Diencephalon (tissue), 2 donors: ENCODE measurements around the genes GALP, ZSCAN5B, AURKC and ZNF256.

DNA sequence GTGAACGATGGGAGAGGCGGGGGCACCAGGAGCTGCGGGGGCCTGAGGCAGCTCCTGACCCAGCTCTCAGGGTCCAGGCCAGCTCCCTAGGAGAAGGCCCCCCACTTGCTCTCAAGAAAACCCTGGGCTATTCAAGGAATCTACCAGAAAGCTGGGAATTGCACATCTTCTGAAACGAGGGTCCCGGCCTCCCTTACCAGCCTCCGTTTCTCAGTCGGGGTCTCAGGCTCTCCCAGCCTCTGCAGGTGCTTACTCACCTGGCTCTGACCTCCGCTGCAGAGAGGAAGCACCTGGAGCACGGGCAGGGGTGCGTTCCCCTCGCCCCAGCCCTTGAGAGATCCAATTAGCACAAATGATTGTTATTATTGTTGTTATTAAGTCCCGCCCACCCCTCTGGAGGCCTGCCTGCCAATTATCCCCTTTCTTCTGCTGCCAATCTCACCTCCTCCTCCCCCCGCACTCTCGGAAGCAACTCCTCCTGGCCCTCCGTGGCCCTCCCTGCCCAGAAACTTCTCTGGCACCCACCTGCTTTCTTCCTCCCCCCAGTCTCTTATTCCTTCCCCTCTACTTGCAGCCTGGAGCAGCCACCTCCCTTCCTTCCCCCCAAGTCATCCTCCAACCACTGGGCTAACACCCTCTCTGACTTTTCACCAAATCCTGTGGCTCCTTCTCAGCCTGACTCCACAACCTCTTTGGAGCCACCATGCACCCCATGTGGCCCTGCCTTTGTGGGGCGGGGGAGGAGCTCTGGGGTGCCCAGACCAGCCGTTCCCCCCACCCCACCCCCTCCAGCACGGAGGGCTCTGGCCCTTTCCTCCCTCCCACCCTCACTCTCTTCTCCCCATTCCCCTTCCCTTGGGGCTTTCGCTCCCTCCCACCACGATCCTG is 8.7 kb downstream of the ZNF787 start:
- RAMPAGE, long total RNA: no peak

GRCh38 chr19:56153261-56154307 is 12.5 kb downstream of the ZNF444 start:
- RAMPAGE, long total RNA: no peak

DNA sequence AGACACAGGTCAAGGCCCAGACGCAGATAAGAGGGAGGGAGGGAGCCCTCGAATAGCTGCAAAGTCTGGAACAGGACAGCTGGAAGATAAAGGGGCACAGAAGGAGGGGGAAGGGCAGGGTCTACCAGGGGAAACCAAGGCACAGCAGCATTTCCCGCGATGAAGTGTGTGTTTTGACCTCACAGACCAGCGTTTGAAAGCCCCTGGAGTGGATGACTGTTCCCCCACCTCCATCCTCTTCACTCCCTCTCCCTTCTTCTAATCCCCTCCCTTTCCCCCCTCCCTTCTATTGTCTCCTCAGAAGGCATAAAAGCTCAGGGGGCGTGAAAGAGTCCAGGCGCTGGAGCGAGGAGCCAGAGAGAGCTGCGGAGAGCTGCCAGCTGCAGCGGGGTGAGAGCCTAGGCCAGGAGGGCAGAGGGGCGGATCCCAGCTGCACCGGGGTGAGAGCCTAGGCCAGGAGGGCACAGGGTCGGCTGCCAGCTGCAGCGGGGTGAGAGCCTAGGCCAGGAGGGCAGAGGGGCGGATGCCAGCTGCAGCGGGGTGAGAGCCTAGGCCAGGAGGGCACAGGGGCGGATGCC is at the start of gene GALP:
TSS of gene GALP (plus strand) at position 336 of the 578 bp plus-strand sequence.
- RAMPAGE, long total RNA: no peak

GRCh38 chr19:56197485-56198101 is at the start of gene ZSCAN5B:
ZSCAN5B (minus strand) TSS chr19:56197783.
- RAMPAGE, long total RNA: no peak

DNA sequence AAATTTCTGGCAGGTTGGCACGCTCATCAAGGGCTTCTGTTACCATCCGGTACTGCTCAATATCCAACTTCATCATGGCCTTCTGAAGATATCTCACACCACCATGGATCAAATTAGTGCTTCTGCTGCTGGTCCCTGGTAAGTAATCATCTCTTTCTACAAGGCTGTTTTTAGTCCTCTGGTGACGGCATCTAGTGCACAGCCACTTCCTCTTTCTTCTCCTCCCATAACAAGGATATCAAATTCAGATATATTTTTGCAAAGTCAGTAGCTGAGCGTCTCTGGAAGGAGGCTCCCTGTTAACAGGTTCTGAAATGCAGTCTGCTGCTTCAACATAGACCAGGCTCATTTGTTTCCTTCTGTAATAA is 7.2 kb upstream of the ZSCAN5A start:
- RAMPAGE, long total RNA: no peak

DNA sequence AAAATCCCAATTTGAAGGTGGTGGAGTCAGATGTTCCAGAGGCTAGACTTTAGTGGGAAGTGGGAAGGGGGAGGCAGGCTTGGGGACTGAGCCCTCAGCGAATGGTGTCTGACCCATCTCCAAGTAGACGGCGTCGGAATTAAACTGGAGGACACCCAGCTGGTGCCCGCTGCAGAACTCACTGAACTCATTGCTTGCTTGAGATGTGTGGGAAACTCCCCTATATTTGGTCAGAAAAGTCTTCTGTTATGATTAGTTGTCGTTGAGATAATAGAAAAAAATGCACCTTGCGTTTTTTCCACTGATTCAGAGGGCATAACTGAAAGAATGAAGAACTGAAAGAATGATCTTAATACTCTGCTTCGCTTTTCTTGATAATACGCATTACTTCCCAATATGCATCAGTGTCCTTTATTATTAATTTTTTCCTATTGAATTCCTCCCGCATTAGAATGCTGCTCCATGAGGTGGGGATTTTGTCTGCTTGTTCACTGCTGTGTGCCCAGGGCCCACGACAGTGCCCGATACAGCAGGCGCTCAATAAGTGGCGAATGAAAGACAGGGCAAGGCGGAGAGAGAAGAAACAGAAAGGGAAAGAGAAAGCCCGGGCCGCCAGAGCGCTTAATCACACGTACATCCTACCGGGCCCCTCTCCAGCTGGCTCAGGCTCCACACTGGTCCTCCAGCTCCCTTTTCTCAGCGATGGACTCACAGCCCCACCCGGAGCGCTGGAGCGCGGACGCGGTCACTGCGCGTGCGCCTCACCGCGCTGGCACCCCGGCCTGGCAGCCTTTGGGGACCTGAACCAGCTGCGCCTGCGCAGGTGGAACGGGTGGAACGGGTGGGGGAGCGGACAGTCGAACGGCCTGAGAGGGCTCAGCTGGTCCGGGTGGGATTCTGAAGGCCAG is 611 bp upstream of the ZNF583 start:
- RAMPAGE, long total RNA: start-site peak on the minus strand centred at position 715 of the sequence, 35 bp wide, 22 and 17 reads in 2 replicates

- RAMPAGE, long total RNA: no peak
These were observed 452 bp downstream of the ZNF667 start for GRCh38 chr19:56476727-56477059.

- RAMPAGE, long total RNA: no peak
These were observed 45.2 kb downstream of the PEG3 start for GRCh38 chr19:56795363-56795718.

GRCh38 chr19:56839525-56840221 is 853 bp downstream of the PEG3 start:
- RAMPAGE, long total RNA: no peak

GRCh38 chr19:57192119-57192646 is 883 bp downstream of the ZNF264 start:
- RAMPAGE, long total RNA: no peak

GRCh38 chr19:57230732-57231320 is at the start of gene AURKC:
AURKC (plus strand) TSS chr19:57231023.
- RAMPAGE, long total RNA: no peak

DNA sequence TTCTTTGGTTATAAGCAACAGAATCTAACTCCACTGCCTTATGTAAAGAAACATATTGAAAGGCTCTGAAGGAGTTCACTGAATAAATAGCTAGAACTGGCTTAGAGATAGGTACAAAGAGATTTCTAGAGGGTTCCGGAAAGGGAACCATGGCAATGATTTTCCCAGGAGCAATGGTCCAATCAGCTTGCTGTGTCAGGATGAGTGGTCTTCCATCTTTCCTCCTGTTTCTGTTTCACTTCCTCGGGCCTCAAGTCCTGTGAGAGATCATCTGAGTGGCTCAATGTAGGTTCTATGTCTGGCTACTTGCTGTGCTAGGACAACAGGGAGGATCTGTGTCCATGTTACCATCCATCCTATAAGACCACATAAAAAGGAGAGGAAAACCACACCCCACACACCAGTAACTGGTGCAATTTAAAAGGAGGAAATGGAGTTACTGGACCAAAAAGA is 2.1 kb downstream of the AURKC start:
- RAMPAGE, long total RNA: no peak

- RAMPAGE, long total RNA: no peak
These were observed 1.2 kb downstream of the ZNF304 start for GRCh38 chr19:57352158-57352876.

DNA sequence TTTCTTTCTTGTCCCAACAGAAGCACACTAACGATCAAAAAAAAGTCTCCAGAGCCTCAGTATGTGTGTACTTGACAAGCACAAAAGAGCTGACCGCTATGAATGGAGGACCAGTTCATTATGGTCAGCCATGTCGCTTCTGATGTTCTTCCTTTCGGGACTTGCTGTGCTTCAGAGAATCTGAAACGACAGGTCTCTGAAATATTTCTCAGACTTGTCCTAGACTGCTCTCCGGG is 422 bp upstream of the ZNF749 start:
- RAMPAGE, long total RNA: no peak

DNA sequence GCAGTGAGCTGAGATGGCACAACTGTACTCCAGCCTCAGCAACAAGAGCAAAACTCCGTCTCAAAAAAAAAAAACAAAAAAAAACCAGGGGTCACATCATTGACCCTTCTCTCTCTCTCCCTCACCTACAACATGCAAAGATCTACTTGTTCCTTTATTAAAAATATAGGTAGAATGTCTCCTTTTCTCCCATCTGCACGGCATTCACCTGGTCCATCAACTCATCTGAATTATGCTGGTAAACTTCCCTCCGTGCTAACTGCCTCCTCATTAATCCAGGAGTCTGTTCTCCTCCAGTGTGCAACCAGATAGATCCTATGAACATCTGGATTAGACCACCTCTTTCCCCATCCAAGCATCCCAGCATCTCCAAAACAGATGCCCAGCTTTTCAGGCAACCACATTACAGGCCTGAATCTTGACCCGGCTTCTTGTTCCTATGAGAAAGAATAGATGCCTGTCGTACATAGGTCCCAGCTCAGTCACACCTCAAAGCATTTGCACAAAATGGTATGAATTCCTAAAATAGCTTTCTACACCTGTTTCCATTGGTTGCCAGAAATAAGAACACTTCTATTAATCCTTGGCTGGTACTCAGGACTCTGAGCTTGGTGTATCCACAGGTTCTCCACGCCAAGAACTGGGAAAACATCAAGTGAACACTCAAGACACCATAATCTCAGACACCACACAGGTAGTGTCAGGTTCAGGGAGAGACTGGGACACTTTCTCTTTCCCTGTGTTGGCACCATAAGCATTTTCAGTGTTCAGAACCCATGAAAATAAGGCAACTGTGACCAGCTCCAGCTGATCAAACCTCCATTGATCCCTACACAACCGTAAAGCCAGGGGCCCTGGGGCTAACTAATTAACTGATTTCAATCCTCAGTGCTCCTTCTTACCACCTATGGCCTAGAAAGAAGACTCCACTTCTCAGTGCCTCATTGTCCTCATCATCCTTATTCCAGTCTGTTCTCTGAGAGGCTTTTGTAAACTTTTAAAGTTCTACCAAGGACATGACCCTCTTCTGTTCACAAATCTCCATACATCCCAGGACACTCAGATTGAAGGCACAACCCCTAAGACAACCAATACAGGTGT is 19.0 kb downstream of the ZNF552 start:
- RAMPAGE, long total RNA: no peak

- RAMPAGE, long total RNA: no peak
These were observed 2.0 kb upstream of the ZNF552 start for GRCh38 chr19:57816645-57817169.

GRCh38 chr19:57873830-57874474 is 14.9 kb downstream of the ZNF814 start:
- RAMPAGE, long total RNA: no peak

DNA sequence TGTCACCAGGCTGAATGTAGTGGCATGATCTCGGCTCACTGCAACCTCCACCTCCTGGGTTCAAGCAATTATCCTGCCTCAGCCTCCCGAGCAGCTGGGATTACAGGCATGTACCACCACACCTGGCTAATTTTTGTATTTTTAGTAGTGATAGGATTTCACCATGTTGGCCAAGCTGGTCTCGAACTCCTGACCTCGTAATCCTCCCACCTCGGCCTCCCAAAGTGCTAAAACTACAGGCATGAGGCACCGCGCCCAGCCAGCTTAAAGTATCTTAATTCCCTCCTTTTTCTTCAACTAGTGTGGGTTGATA is 11.4 kb downstream of the ZNF814 start:
- RAMPAGE, long total RNA: no peak

GRCh38 chr19:57946951-57947934 is at the start of gene ZNF256:
ZNF256 (minus strand) TSS chr19:57947706.
- RAMPAGE, long total RNA: start-site peak on the minus strand at chr19:57947671-57947694, 19 and 20 reads in 2 replicates

DNA sequence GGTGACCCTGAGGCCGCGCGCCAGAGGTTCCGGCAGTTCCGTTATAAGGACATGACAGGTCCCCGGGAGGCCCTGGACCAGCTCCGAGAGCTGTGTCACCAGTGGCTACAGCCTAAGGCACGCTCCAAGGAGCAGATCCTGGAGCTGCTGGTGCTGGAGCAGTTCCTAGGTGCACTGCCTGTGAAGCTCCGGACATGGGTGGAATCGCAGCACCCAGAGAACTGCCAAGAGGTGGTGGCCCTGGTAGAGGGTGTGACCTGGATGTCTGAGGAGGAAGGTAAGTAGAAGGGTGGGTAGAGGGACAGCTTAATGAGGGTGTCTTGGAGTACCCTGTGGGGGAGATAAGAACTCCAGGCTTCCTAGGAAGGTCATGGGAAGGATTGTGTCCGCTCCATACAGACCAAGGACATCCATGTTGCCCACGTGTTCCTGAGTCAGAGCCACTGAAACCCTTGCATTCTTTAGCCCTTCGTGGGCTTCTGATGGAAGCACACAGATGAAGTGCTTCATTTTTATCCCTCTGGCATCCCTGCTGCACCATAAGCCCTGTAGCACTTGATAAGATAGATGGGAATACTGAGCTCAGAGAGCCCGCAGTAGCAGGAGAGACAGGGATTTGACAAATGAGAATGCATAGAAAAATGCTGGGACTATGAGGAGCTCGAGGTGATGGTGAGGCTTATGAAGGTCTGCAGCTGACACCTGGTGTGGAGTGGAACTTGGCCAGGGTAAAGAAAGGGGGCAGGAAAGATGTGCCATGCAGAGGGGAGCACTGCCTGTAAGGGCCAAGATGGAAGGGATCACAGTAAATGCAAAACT is 21.6 kb upstream of the ZNF544 start:
- RAMPAGE, long total RNA: no peak